ENCODE data around the genes LILRA5, LENG8 and CDC42EP5.

- RAMPAGE, long total RNA: no peak
- RRBS: 79% methylated on average over 7 of the region's 24 CpGs
Measured at GRCh38 chr19:54154494-54155542, 4.7 kb downstream of the LENG1 start.

- RAMPAGE, long total RNA: no peak
- RRBS: no CpG with 5 or more reads among the region's 59 CpGs
Measured at GRCh38 chr19:54162159-54163268, 3.0 kb upstream of the LENG1 start.

- RAMPAGE, long total RNA: no peak
- RRBS: 49% methylated on average over 8 of the region's 21 CpGs
Measured at GRCh38 chr19:54173930-54174436, 1.0 kb upstream of the TMC4 start.

DNA sequence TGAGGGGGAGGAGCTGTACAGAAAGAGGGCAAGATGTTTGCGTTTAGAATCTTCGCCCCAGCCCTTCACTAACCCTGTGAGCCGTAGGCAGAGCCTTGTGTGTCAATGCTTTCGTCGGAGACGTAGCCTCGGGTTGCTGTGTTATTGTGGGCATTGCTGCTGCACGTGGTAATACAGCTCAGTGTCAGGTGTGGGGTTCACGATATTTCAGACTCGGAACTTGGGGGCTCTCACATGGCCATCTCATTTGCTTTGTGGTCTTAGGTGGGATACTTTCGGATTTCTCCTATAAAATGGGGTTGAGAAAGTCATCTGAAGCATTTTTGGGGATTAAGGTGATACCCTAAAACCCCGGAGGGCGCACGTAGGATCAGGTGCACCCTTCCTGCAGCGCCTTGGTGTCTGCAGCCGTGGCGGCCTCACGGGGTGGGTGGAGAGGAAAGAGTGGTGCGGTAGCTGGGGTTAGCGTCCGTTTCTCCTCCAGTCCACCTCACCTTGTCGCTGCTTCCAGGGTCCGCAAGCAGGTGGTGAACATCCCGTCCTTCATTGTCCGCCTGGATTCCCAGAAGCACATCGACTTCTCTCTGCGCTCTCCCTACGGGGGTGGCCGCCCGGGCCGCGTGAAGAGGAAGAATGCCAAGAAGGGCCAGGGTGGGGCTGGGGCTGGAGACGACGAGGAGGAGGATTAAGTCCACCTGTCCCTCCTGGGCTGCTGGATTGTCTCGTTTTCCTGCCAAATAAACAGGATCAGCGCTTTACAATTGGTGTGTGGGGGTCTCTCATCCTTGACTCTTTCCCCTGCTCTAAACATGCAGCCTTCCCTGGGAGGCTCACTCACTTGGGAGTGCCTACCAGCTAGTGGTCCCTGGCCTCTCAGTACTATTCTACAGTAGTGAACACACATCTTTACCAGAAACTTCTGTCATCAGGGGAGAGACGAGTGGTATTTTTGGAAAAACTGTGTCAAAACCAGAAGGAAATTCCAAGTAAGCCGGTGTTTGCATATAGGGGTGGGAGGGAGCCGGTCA is 6.5 kb downstream of the RPS9 start:
- RAMPAGE, long total RNA: no peak
- RRBS: no CpG with 5 or more reads among the region's 39 CpGs

DNA sequence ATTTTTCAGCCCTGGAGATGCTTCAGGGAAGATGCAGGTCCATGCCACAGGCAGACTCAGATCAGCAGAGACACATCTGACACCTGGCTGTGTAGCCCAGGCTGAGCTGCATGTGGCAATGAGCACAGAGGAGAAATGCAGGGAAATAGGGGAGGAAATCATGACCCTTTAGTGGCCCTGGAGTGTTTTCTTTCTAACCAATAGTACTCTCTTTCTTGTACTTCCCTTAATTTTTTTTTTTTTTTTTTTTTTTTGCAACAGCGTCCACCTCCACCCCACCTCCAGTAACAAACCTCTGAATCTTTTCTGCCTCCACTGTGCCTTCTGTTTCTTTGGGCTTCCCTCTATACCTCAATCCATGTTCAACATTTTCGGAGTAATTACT is at the start of gene LILRA5:
LILRA5 (minus strand) TSS at position 139 of the 385 bp plus-strand sequence.
- RAMPAGE, long total RNA: no peak
- RRBS: no CpG with 5 or more reads among the region's 2 CpGs

DNA sequence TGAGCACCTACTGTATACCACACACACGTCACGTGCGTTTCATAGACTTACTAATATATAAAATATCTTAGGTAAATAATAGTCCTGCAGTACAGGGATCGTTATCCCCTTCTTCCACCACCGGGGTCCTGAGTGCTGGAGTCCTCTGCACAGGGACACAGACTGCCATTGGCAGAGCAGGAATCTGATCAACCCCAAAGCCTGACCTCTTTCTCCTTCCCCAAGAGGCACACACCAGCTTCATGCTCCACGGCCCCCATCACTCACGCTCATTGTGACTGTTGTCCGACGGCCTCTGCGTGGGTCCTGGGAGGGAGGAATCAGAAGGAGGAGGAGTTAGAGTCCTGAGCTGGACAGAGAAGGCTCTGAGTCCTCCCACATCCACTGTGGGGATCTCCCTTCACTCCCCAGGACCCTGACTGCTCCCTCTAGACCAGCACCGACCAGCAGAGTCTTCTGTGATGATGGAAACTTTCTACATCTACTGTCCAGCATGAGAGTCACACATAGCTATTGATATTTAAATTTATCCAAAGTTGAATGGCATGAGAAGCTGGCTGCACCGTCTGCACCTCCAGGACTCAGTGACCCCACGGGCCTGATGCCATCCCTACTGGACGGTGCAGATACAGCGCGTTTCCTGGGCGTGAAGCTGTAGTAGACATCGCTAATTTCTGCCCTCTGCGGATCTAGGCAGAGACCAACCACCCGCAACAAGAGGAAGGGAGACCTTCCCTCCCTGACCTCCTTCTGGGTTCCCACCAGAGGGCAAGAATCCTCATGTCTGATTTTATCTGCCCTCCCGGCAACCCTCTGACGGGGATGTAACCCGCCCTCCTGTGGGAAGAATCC is 7.8 kb downstream of the LAIR1 start:
- RAMPAGE, long total RNA: no peak
- RRBS: no CpG with 5 or more reads among the region's 23 CpGs

DNA sequence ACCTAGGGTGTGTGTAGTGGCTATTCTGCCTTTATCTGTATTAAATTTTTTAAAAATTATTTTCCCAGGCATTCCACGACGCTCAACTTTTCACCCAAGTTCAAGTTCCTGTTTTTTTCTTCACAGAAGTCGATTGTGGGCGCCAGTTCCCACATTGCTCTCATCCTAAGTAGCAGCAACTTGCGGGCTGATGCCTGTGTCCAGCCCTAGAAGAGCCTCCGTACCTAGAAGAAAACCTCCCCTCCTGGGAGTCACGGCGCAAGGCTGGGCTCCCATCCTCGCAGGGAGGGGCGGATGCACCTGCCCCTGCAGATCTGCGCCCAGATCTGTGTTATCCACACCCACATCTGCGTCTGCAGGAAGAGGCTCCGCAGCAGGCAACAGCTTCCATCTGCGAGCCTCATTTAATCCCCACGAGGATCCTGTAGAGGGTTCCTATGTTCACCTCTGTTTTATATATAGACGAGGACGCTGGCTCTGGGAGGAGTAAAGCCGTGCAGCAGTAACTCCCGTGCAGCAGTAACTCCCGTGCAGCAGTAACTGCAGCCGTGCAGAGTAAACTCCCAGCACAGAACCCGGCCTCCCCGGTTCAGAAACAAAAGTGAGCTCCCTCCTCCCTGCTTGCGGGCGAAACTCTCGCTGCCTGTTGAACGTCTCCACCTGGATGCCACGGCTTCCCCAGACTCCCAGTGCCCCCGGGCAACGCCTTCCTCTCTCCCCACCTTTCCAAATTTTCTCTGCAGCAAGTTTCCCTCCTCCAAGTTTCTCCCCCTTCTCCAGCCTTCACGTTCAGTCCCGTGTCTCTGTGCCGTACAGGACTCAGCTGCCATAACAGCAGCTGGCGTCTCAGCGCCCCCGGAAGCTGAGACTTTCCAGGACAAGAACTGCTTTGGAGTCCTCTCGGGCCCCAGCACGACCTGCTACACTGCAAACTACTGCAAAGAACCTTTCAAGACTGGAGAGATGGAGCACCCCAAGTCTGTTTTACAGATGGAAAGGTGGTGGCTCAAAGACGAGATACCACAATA is 23.5 kb upstream of the LAIR1 start:
- RAMPAGE, long total RNA: no peak
- RRBS: no CpG with 5 or more reads among the region's 39 CpGs

- RAMPAGE, long total RNA: start-site peak on the plus strand at chr19:54449195-54449225, 473 and 206 reads in 2 replicates
- RRBS: no CpG with 5 or more reads among the region's 21 CpGs
Measured at GRCh38 chr19:54449149-54449353, at the start of gene LENG8. Gene LENG8 (plus strand): TSS chr19:54449199.

- RAMPAGE, long total RNA: no peak
- RRBS: no CpG with 5 or more reads among the region's 55 CpGs
Measured at GRCh38 chr19:54455384-54456428, 6.7 kb downstream of the LENG8 start.

GRCh38 chr19:54458298-54458860 is 5.2 kb downstream of the LENG9 start:
- RAMPAGE, long total RNA: no peak
- RRBS: no CpG with 5 or more reads among the region's 16 CpGs

- RAMPAGE, long total RNA: no peak
- RRBS: no CpG with 5 or more reads among the region's 21 CpGs
Measured at GRCh38 chr19:54461387-54462349, 1.9 kb downstream of the LENG9 start.

DNA sequence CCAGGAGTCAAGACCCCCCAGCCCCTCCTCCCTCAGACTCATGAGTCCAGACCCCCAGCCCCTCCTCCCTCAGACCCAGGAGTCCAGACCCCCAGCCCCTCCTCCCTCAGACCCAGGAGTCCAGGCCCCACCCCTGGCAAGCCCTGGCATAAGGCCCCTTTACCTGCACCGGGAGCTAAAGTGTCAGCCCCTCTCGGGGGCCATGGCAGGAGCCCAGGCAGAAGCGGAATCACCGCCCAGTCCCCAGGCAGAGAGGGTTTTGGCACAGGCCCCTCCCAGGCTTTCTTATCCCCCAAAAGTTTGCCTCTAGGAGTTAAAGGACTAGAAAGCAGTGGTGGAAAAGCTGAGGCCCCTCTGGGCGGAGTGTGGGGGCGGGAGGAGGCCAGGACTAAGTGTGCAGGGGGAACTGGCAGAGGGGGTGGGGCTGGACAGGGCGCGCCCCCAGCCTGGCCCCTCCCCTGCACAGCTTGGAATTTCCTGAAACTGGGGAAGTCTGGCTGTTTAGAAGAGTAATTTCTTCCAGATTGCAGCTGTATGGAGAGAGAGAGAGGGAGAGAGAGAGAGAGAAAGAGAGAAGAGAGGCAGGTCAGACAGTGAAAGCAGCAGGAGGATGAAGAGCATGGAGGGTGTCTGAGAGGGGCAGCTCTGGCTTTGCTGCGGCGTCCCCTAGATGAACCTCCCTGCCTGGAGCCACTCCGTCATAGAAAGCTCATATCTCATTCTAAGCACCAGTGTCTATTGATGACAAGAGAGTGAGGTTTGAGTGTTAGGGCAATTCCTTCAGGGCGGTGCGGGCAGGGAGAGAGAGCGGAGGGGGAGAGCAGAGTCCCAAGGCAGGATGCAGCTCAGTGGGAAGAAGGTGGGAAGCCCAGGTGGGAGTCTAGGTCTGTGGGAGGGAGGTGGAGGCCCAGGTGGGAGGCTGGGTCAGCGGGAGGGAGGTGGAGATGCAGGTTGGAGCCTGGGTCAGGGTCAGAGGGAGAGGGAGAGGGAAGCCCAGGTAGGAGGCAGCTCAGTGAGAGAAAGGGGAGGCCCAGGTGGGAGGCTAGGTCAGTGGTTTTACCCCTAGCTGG is at the start of gene CDC42EP5:
CDC42EP5 (minus strand) TSS at position 396 of the 1,070 bp plus-strand sequence.
- RAMPAGE, long total RNA: start-site peak on the minus strand centred at position 355 of the sequence, 51 bp wide, 55 and 31 reads in 2 replicates
- RRBS: no CpG with 5 or more reads among the region's 15 CpGs

DNA sequence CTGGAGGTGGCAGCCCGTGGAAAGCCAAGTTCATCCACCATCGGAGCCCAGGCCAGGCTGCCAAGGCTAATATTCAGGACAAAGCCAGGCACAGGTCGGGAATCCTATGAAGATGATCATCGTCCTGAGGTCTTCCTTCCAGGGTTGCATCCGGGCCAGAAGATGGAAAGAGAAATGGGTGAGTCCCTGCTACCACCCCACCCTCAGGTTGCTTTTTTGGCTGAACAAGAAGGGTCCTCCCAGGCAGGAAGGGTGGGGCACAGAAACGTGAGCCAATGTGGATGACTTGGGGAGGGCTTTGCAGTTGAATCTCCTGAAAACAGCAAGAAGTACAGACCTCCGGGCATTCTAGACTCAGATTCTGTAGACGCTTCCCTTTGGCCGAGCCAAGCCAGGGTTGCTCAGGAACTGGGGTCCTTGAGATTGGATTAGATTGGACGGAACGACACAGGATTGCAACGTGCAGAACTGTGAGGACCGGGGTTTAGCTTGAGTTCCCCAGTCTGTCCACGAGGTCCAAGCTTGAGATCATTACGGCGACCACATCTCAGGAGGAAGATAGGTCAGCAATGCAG is 4.5 kb upstream of the LAIR2 start:
- RAMPAGE, long total RNA: no peak
- RRBS: no CpG with 5 or more reads among the region's 16 CpGs

DNA sequence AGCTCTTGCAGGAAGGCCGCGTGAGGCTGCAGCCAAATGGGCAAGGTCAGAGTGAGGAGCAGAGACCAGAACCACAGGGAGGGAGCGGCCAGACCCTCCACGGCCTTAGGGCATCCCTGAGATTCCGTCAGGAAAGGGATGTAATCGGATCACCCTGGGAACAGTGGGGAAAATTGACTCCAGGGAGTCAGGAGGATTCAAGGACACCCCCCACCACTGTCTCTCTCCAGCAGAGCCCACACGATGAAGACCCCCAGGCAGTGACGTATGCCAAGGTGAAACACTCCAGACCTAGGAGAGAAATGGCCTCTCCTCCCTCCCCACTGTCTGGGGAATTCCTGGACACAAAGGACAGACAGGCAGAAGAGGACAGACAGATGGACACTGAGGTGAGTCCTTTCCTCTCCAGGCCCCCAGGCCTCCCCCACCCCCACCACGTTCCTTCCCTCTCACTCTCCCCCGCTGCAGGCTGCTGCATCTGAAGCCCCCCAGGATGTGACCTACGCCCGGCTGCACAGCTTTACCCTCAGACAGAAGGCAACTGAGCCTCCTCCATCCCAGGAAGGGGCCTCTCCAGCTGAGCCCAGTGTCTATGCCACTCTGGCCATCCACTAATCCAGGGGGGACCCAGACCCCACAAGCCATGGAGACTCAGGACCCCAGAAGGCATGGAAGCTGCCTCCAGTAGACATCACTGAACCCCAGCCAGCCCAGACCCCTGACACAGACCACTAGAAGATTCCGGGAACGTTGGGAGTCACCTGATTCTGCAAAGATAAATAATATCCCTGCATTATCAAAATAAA is 4.8 kb downstream of the LILRB4 start:
- RAMPAGE, long total RNA: no peak
- RRBS: no CpG with 5 or more reads among the region's 14 CpGs

- RAMPAGE, long total RNA: no peak
- RRBS: no CpG with 5 or more reads among the region's 5 CpGs
Measured at GRCh38 chr19:54877028-54877921, 3.2 kb downstream of the FCAR start.

- RAMPAGE, long total RNA: no peak
- RRBS: no CpG with 5 or more reads among the region's 8 CpGs
Measured at GRCh38 chr19:55005874-55006479, 32.1 kb downstream of the GP6 start.

- RAMPAGE, long total RNA: no peak
- RRBS: no CpG with 5 or more reads among the region's 32 CpGs
Measured at GRCh38 chr19:55082305-55082801, 6.7 kb downstream of the EPS8L1 start.

- RAMPAGE, long total RNA: no peak
- RRBS: no CpG with 5 or more reads among the region's 6 CpGs
Measured at GRCh38 chr19:55113082-55113352, 4.4 kb downstream of the PPP1R12C start.

GRCh38 chr19:55115941-55117029 is 1.2 kb downstream of the PPP1R12C start:
- RAMPAGE, long total RNA: no peak
- RRBS: 2% methylated on average over 7 of the region's 40 CpGs

DNA sequence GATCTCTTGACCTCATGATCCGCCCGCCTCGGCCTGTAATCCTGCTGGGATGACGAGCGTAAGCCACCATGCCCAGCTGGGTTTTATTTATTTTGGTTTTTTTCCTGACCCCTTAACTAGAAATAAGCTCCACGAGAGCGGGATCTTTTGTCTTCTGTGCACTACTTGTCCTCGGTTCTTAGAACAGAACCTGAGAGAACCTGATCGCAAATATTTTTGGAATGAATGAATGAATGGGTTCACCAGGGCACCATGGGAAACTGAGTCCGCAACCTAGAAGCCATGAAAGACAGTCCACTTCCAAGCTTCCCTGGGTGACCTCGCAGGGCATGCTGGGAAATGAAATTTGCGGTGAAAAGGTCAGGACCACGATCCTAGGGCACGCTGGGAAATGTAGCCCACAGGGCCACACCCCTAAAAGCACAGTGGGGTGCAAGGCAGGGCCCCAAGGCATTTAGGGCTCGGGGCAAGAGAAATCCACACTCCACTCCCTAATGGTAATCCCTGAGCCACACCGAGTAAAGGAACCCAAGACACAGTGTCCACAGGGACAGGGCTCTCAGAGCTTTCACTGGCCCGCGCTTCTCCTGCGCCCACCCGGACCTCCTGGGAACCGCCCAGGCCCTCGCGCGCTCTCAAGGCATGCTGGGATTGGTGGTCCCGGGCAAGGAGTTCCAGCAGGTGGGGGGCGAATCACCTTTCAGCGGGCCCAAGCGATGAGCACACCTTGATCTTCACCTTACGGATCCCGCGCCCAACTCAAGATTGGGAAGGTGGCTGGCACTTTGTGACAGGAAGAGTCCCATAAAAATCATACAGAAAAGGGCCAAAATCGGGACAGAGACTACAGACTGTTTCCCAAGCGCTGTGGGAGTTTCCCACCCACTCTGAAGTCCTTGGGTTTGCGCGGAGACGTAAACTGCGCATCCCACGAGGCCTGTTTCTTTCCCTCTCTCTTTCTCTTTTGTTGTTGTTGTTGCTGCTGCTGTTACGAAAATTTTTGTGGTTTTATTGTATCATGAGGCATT is 1.1 kb upstream of the PPP1R12C start:
- RAMPAGE, long total RNA: no peak
- RRBS: 11% methylated on average over 6 of the region's 39 CpGs

Data from epithelial cell of alveolus of lung (primary cell).